Measurements from ENCODE around the gene MCRIP2.

DNA sequence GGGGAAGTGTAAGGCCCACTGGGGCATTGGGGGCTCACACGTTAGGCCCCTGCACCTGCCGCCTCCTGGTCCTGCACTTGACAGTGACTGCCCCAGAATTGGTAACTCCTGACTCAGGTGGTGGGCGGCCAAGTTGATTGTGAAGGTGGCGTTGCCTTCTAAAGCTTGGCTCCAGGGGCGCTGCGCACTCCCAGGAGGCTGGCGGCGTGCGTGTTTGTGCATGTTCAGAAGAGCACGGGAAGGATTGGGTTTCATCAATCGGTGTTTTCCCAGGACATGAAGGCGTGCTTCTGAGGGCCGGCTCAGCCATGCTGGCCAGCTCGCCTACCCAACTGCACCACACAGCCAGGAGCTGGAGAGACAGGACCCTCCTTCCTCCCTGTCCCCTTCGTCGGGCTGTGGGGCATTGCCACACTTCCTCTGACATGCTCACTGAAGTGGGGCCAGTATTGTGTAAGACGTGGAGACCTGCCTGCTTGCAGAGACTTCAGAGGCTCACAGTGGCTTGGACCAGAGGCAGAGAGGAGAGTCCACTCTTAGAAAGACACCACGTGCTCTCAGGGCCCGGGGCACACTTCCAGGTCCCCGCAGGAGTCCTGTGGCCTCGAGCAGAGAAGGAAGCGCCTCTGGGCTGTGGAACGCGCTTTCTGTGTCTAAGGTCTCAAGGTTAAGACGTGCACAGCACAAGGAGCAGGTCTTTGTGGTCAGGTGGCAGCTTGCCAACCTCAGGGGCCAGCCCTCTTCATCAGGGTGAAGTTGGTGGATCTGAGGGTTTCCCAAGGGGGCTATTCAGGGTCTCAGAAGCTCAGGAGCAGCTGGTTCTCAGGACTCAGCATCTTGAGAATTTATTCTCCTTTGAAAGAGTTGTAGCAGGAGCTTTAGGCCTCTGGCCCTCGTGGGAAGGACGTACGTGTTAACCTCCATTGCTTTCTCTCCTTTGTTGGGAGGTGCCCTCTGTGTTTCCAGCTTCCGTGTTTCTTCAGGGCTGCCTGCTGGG is 2.9 kb downstream of the RAB40C start:
- PRO-cap, result unidirectional peak, minus-strand start at position 655 of the sequence

- PRO-cap, result no peak
Observed at GRCh38 chr16:635840-636083, 343 bp downstream of the METTL26 start.

DNA sequence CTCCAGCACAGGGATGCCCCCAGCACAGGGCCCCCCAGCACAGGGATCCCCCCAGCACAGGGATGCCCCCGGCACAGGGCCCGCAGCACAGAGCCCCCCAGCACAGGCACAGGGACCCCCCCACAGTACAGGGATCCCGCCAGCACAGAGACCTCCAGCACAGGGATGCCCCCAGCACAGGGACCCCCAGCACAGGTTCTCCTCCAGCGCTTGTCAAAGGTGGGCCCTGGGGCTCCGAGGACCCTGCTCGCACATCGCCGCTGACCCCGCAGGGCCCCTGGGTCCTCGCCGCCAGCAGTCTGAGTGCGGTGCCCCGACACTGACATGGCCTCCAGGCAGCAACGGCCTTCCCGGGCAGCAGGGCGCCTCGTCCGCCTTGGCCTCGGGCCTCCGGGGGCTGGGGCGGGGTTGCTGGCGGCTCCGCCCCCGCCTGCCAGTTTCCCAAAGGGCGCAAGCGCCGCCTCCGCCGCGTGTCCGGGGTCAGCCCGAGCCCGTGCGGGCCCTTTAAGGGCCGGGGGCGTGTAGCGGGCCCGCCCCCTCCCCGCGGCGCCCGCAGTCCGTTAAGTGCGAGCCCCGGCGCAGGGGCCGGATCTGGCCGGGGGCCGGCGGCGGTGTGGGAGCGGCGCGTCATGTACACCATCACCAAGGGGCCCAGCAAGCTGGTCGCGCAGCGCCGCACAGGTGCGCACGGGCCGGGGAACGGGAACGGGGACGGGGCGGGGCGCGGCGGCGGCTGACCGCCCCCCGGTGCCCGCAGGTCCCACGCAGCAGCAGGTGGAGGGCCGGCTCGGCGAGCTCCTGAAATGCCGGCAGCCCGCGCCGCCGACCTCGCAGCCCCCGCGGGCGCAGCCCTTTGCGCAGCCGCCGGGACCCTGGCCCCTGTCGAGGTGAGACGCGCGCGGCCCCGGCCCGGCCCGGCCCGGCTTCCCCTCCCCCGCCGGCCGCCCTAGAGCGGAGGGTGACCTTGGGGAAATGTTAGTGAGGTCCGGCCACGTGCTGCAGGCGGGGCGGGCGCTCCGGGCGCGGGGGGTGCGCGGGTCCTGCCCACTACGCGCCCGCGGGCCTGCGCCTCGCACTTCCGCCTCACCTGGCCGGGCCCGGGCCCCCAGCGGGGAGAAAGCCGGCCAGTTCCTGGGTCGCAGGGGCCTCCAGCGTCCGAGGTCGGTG is at the start of gene MCRIP2:
MCRIP2 (plus strand) TSS at position 466 of the 1,167 bp plus-strand sequence.
- PRO-cap, result bidirectional peak, plus-strand start at position 590 of the sequence, minus-strand start at position 384 of the sequence; bidirectional peak, plus-strand start at position 1,086 of the sequence, minus-strand start at position 948 of the sequence

DNA sequence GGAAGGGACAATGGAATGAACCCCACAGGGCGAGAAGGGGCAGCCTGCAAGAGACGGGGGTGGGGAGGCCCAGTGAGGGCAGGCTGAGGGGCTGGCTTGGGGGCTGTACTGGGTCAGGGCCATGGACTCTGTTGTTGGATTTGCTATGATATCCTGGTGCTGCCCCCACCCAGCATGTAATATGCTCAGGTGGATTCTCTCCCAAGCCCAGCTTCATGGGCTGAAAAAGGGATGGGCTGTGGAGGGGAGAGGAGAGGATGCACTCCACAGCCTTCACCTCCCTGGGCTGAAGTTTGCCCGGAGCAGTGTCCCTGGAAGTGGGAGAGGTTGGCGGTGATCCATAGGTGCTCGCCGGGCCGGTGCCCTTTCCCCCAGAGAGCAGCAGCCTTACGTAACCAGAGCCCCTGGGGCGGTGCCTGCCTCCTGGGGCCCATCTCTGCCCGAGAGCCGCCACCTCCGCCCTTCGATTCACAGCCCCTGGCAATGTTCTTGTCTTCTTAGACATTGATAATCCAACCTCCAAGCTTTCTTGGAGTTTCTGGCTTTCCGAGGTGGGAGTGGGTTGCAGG is 3.4 kb upstream of the WDR90 start:
- PRO-cap, result bidirectional peak, plus-strand start at position 433 of the sequence, minus-strand start at position 288 of the sequence

DNA sequence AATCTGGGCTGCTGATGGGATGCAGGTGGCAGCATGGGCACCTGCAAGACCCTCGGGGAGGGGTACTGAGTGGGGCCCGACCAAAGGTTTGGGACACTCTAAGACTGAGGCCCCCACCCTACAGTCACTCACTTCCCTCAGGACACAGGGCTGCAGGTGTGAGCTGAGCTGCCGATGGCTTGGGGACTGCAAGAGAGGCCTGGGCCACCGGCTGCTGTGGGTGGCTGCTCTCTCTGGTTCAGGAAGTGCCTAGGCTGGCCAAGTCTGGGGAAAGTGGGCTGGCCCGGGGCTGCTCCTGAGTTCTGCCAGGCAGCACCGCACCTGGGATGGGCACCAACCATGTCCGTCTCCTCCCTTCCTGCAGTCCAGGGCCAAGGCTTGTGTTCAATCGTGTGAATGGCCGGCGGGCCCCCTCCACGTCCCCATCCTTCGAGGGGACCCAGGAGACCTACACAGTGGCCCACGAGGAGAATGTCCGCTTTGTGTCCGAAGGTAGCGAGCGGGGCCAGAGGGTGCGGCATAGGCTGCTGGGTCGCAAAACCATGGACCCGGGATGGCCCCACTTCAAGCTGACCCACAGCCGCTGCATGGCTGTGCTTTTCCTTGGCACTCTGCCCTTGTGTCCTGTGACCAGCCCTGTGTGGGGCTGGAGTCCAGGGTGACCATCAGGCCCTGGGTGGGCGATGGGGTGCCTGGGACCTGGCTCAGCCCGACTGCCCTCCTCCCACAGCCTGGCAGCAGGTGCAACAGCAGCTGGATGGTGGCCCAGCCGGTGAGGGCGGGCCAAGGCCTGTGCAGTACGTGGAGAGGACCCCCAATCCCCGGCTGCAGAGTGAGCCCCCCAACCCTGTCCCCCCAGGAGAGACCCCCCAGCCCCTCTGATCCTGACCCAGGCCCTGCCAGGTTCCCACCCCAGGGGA is 1.9 kb upstream of the WDR90 start:
- PRO-cap, result bidirectional peak, plus-strand start at position 298 of the sequence, minus-strand start at position 235 of the sequence

GRCh38 chr16:665401-666451 is 2.2 kb upstream of the RHOT2 start:
- PRO-cap, result no peak

DNA sequence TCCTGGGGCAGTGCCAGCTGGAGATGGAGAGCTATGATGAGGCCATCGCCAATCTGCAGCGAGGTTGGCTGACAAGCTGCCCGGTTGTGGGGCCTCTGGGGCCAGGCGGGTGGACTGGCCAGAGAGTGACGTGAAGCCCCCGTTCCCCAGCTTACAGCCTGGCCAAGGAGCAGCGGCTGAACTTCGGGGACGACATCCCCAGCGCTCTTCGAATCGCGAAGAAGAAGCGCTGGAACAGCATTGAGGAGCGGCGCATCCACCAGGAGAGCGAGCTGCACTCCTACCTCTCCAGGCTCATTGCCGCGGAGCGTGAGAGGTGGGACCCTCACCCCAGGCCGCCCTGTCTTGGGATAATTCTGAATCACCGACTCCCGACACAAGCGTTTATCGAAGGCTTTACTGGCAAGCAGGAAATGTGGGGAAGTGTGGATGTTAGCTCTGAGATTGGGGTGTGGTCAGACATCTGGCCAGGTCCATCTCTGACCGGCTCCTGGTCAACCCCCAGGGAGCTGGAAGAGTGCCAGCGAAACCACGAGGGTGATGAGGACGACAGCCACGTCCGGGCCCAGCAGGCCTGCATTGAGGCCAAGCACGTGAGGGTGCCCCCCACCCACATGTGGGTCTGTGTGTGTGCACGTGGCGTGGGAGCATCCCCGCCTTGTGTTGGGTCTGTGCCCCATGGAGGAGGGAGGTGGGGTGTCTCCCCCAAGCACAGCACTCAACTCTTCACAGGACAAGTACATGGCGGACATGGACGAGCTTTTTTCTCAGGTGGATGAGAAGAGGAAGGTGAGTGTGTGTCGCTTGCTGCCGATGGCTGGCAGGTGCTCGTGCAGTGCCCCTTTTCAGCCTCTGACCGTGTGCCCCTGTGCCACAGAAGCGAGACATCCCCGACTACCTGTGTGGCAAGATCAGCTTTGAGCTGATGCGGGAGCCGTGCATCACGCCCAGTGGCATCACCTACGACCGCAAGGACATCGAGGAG is 1.4 kb downstream of the STUB1 start:
- PRO-cap, result no peak

GRCh38 chr16:704473-705344 is 892 bp downstream of the FBXL16 start:
- PRO-cap, result no peak

DNA sequence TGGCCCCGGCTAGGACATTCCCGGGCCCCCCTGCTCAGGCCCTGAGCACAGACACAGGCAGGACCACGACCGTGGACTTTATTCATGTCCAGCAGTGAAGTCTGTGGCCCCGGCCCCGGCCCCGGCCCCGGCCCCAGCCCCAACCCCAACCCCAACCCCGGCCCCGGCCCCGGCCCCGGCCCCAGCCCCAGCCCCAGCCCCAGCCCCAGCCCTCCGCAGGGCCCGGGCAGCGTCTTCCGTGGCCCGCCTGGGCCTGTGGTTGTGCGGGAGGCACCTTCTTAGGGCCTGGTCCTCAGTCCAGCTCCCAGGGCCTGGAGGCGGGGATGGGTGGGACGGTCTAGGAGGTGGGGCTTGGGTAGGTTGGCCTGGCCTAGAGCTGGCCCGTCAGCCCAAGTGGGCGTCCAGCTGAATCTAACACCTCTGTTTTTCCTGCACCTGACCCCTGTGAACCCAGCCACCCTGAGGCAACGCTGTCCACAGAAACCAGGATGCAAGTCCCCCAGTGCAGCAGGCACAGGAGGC is 8.6 kb downstream of the MSLN start:
- PRO-cap, result no peak

DNA sequence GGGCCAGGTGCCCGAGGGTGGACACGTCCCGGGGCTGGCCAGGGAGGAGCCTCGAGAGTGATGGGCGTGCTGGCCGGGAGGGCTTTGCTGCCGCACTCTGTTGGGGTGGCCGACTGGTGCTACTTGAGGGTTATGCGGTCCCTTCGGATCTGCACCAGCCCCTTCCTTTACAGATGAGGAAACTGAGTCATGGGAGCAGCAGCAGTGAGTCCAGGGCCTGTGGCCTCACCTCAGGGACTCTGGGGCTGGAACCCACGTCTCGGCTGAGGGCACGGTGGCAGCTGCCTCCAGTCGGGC is 4.1 kb downstream of the RPUSD1 start:
- PRO-cap, result unidirectional peak, minus-strand start at position 166 of the sequence

- PRO-cap, result no peak
Observed at GRCh38 chr16:866468-867150, 66.1 kb upstream of the GNG13 start.

GRCh38 chr16:901990-902328 is 68.8 kb downstream of the LMF1 start:
- PRO-cap, result no peak

GRCh38 chr16:972284-973044 is 1.7 kb upstream of the LMF1 start:
- PRO-cap, result no peak

DNA sequence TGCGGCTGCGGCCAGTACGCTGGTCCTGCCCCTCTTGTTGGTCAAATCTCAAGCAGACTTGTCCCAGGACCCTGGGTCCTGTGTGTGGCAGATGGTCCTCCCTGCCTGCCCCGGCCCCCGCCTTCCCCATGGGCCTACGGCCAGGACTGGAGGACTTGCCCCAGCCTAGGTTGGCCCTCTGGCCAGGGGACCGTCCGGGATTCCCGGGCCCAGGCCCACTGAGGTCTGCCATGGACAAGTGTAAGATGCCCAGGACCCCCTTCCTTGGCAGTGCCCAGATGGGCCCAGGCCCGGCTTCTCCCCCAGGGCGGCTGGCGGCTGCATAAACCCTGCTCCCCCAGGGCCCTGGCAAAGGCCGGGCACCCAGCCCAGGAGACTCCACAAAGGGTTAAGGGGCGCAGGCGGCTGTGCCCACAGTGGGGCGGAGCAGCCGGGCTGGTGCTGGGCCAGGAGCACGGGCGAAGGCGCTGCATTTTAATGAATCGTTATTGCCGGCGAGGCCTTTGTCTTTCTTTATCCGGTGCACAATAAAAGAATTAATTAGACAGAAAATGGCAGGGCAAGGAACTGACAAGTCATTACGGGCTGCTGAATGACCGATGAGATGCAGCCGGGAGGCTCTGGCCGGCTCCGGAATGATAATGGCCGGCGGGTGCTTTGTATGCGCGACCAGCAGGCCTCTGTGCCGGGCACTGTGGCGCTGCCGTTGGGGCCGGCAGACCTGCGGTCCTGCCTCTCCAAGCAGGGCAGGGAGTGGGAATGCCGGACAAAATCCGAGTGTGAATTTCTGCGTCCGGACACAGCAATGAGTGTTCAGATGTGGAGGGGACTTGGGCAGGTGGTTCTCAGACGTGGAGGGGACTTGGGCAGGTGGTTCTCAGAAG is 9.2 kb downstream of the SOX8 start:
- PRO-cap, result no peak

DNA sequence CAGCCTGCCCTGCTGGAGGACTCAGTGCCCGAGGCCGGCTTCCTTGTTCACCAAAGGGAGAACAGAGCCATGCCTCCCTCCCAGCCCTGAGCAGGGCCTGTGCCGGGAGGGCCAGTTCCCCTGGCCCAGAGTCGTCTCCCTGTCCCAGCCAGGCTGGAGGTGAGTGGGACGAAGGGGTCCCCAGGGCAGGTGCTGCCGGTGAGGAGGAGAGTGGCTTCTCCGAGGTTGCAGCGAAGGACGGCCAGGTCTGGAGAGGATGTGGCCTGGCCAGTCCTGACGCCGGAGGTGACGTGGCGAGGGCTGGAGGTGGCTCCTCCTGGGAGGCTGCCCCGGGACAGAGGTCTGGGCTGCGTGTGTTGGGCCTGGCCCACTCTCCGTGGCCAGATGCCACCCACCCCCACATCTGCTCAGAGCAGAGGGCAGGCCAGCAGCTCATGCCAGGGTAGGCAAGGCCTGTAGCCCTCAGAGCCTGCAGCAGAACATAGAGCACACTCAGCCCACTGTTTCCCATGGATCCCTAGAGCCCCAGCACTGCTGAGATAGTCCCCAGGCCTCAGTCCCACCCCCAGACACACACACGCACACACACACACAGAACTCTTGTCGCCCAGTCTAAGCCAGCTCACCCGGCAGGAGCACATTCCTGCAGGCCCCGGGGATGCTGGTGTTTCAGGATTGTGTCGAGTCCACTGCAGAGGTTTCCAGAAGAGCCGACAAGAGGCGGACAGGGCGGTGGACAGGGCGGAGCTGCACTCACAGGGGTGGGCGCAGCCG is 33.1 kb downstream of the SOX8 start:
- PRO-cap, result no peak

DNA sequence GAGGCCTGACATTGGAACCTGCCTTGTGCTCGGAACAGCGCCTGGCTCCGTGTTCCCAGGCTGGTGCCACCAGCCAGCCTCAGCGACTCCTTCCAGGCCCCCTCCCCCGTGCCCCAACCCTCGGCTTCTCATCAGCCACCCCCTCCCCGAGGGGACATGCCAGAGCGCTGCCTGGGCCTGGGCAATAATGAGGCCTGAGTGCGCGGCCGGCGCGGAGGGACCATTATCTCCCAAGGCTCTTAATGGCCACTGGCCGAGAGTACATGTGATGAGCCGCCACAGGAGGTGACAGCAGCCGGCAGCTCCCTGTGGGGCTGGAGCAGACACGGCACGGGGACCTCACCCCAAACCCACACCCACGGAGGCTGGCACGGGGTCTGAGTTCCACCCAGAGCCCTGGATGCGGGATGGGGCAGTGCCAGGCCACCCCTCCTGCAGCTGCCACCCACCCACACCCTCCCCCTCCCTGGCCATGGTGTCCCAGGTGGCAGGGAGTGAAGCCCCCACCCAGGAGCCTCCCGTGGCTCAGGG is 2.6 kb upstream of the C1QTNF8 start:
- PRO-cap, result no peak

DNA sequence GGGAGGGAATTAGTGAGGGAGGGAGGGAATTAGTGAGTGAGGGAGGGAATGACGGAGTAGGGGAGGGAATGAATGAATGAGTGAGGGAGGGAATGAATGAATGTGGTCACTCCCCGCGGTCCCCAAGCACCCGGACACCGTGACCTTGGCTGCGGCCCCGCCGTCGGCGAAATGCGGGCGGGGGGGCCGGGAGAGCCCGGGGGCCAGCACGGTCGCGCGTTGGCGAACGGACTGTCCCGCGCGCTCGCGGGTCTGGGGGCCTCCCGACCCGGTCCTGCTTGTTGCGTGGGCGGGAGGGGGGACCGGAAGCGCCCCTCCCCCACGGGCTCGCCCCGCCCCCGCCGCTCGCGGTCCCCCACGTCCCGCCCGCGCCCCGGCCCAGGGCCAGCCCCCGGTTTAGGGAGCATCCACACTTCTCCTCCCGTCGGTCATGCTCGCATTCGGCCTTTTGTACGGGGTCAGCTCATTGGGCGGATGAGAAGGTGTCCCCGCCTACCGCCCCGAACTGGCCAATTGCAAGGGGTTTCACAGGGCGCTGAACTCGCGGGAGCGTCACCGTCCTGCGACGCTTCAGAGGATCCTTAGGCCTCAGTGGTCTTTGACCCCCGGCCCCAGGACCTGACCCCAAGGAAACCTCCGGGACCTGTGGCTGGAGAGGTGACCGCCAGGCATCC is 684 bp upstream of the UBE2I start:
- PRO-cap, result bidirectional peak, plus-strand start at position 565 of the sequence, minus-strand start at position 254 of the sequence

DNA sequence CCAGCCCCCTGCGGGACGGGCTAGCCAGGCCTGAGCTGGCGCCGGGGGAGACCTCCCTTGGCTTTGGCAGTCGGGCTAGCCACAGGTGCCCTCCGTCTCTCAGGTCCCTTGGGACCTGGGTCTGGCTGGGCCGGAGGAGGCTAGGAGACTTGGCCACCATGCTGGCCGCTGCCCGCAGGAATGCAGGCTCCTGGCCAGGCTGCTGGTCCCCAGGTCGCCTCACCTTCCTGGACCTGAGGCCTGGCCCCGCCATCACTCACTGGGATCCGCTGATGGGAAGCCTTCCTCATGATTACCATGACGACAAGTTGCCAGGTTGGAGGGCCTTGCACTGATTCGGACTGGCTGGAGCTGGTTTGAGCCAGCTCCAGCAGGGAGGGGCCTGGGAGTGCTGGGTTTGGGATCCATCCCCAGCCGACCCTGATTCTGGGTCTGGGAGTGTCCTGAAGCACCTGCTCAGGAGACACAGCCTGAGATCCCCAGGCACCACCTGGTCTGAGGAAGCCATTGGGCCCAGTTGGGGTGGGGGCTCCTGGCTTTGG is 6.0 kb upstream of the BAIAP3 start:
- PRO-cap, result no peak

DNA sequence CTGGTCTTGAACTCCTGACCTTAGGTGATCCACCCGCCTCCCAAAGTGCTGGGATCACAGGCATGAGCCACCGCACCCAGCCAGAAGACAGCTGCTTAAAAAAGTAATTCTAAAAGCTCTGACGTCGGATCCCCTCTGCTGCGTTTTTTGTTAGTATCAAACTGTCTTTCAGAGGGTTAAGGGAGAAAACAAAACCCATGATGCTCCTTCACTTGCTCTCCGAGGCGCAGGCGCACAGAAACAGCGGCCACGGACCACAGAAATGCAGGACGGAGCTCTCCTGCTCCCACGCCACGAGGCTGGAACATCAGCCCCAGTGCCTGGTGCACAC is 13.4 kb downstream of the GNPTG start:
- PRO-cap, result unidirectional peak, minus-strand start at position 220 of the sequence

GRCh38 chr16:1383372-1384251 is 30.9 kb downstream of the UNKL start:
- PRO-cap, result no peak

All from colonic mucosa (tissue), 1 donor.